AG04449 (cell line): ENCODE measurements around the gene CFAP298.

- RRBS = no CpG with 5 or more reads among the region's 18 CpGs
These were observed 800 bp upstream of the URB1 start for GRCh38 chr21:32393494-32394130.

GRCh38 chr21:32412104-32412542 is 383 bp upstream of the EVA1C start:
- RRBS = 2% methylated on average over 33 of the region's 57 CpGs

- RRBS = no CpG with 5 or more reads among the region's 1 CpG
These were observed 1.7 kb downstream of the EVA1C start for GRCh38 chr21:32414190-32414698.

GRCh38 chr21:32463840-32464346 is 51.4 kb downstream of the EVA1C start:
- RRBS = no CpG with 5 or more reads among the region's 8 CpGs

- RRBS = no CpG with 5 or more reads among the region's 10 CpGs
These were observed 12.7 kb downstream of the CFAP298 start for GRCh38 chr21:32599342-32599940.

DNA sequence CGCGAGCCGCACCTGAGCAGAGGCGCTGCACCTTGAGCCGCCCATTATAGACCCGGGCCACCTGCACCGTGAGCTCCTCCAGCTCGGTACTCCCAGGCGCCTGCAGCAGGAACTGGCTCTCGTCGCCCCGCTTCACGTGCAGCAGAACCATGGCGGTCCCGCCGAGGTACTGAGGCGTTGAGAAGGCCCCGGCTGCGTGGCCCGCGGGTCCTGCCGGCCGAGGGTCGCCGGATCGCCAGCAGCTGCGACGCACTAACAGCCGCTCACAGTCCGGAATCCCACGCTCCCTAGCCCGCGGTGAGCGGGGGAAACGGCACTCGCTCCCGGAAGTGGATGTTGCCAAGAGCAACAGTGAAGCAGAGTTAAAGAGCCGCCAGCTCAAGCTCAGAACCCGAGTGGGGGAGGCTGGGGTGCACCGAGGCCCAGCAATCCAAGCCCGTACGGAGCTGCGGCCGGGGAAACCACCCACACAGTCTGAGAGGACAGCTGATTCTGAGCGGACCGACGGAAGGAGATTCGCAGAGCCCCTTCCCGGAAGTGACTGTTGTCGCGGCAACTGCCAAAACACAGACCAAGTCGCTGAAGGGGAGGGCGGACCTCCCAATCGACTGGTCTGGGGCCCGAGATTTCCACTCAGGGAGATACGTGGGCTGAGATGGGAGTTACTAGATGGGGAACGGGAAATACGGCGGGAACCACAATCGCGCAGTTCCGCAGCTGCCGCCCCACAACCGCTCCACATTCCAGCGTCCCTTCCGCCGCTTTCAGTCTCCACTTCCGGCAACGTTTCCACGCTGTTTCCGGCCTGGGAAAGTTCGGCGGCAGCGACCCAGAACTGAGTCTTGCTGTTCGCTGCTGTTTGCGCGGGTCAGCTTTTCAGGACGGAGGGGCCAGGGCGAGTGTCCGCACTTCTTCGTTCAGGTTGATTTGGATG is at the start of gene CFAP298:
Gene CFAP298, minus strand, starts transcription at position 285 of the 934 bp plus-strand sequence.
- RRBS = 2% methylated on average over 24 of the region's 81 CpGs

DNA sequence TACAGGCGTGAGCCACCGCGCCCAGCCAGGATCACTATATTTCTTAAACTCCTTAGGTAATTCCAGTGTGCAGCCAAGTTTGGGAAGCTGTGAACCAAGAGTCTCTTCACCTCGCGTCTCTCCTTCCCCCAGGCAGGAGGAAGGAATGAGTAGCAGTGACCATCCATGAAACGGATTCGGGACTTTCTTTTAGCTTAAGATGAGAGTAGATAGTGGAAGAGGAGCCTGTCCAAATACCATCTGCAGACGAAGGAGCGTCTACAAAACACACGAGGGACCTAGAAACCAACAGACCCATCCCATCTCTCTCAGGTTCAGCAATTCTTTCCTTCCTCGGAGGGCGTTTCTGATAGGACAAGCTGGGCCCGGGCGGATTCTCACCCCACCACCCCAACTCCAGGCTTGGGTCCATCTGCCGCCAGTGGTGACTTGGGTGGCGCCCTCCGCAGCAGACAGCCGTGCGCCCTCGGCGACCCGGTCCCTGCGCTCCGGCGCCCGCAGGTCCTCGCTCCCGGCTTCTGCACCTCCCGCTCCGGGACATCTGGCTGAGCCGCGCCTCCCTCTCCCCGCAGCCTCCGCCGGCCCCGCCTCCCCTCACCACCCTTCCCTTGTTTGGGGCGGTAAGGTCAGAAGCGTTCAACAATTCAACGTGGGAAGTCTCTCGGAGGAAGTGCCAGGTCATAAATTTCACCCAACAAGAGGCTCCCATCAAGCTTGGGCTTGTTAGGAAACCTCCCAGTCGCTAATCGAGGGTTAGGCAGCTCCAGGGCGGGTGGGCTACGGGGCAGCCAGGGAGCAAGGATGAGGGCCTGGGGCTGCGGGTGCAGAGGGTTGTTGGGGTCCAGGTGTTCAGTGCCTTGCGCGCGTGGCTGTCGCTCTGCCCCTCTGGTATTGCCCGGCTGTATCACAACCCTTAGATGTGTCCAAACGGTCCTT is 39.6 kb downstream of the OLIG1 start:
- RRBS = 4% methylated on average over 8 of the region's 51 CpGs

DNA sequence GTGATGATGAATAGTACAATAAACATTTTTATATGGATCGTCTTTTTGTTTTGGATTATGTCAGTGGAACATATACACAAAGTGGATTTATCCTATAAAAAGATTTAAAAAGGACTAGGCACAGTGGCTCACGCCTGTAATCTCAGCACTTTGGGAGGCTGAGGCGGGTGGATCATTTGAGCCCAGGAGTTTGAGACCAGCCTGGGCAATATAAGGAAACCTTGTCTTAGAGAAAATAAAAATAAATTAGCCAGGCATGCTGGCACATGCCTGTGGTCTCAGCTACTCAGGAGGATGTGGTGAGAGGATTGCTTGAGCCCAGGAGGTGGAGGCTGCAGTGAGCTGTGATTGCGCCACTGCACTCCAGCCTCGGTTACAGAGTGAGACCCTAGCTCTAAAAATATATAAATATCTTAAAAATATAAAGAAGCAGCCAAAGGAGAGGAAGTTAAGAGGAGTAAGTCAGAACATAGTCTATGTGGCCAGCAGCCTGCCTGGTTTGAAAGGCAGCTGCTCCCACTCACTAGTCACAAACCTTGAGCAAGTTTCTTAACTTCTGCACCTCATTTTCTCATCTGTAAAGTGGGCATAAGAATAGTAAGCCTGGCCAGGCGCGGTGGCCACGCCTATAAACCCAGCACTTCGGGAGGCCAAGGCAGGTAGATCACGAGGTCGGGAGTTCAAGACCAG is 4.5 kb upstream of the IL10RB start:
- RRBS = no CpG with 5 or more reads among the region's 11 CpGs

GRCh38 chr21:33391624-33392177 is 11.5 kb upstream of the IFNGR2 start:
- RRBS = no CpG with 5 or more reads among the region's 9 CpGs

GRCh38 chr21:33421998-33422509 is 18.8 kb downstream of the IFNGR2 start:
- RRBS = no CpG with 5 or more reads among the region's 3 CpGs

- RRBS = no CpG with 5 or more reads among the region's 8 CpGs
These were observed 35.6 kb downstream of the TMEM50B start for GRCh38 chr21:33444172-33444574.

- RRBS = no CpG with 5 or more reads among the region's 11 CpGs
These were observed 10.2 kb downstream of the SON start for GRCh38 chr21:33552900-33553535.

DNA sequence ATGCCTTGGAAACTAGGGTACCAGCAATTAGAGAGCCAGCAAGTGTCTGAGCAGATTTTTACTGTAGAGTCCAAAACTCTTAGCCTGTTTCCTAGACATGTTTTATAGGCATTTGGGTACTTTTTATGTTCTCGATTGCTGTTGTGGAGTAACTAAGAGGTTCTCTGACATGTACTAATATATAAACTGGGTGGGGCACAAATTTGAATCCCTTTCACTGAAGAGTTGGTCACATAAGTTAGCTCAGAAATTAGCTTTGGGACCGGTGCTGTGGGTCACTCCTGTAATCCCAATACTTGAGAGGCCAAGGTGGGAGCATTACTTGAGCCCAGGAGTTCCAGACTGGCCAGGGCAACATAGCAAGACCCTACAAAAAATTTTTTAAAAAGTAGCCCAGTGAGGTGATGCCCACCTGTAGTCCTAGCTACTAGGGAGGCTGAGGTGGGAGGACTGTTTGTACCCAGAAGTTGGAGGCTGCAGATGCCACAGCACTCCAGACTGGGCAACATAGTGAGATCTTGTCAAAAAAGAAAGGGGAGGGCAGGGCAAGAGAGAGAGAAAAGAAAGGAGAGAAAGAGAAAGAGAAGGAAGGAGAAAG is 6.1 kb downstream of the ITSN1 start:
- RRBS = no CpG with 5 or more reads among the region's 2 CpGs

GRCh38 chr21:33655083-33656243 is 13.2 kb downstream of the ITSN1 start:
- RRBS = no CpG with 5 or more reads among the region's 13 CpGs

- RRBS = no CpG with 5 or more reads among the region's 5 CpGs
These were observed 42.6 kb downstream of the ITSN1 start for GRCh38 chr21:33684692-33685586.

DNA sequence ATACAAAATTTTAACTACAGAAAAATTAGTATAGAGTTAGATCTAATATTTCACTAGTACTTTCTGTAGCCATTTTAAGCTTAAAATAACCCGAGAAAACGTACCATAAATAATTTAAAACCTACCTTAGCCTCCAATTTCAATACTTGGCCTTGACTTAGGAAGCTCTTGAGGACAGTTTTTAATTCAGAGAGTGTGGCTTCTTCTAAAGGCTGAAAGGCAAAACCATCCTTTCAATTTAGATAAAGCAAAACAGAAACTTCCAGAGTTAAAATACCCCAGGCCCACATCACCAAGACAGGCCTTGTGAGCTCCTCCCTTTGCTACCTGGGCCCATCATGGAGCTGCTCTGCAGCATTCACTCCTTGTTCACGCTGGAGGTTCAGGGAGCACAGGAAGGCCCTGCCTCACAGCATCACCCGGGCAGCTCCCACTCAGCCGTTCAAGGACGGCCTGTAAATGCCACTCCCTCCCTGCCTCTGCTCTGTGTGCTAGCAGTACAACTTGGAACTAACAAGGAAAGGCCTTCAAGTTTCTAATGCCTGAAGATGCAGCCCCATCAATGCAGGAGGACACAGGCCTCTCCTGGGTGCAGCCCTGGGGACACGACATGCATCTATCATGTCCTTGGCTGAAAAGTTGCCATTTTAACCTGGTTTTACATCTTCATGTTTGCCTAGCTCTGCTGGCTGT is 11.6 kb downstream of the ATP5PO start:
- RRBS = no CpG with 5 or more reads among the region's 7 CpGs

DNA sequence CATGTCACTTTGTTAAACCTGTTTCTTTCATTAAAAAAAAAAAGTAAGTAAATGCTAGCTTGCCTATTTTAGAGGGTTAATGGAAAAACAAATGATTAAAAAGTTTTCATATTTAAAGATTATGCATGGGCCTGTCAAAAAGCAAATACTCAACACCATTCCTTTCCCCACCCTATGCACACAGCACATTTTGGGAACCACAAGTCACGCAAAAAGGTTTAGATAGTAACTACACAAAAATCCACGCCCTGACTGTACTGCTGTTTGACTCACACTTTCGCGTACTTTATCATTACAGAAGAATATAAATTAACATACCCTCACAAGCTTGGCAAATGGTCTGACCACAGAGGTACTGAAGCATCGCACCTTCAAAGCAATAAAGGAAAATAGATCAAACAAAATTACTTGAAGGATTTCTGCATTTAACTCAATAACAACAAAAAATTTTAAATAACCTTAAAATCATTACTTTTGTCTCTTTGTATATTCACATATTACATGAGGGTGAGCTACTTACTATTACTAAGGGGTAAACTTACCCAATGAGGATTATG is 1.4 kb downstream of the ATP5PO start:
- RRBS = no CpG with 5 or more reads among the region's 5 CpGs

GRCh38 chr21:33969500-33970125 is 54.0 kb upstream of the ATP5PO start:
- RRBS = no CpG with 5 or more reads among the region's 4 CpGs

DNA sequence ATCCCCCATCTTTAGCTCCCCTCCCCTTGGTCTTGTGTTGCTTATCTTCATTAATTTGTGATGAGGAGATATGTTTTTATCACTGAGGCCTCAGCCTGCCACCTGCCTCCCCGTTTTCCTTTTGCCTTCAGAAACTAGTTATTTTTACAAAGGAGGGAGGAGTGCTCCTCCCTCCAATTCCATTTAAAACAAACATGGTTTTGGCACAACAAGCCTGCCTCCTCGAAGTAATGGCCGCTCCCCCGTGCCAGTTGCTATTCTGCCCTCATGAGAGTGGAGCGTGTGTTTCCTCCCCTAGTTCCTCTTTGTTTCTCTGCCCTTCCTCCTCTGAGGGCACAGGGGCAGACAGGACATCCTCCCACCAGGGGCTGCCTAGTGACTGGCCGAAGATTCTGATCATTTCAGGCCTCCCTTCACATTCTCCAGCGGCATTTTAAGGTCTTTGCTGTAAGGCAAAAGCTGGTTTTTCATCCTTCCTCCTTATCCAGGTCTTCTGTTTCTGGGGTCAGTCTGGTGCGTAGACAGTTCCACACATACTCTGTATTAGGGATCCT is 78.2 kb upstream of the ATP5PO start:
- RRBS = no CpG with 5 or more reads among the region's 8 CpGs